Adrenal gland (tissue), 7 donors: Measurements from ENCODE around the genes COPS4 and CDS1.

- PRO-cap, 3 experiments, result no peak in any of the 3 experiments
- RAMPAGE, long total RNA, 4 experiments, result no peak in any of the 4 experiments
- RRBS, result no CpG with 5 or more reads among the region's 1 CpG
Measured at GRCh38 chr4:82895692-82896246, 4.8 kb upstream of the THAP9 start.

GRCh38 chr4:83013556-83013882, 2.9 kb upstream of the LIN54 start:
- PRO-cap, 3 experiments, result no peak in any of the 3 experiments
- RAMPAGE, long total RNA, 4 experiments, result no peak in any of the 4 experiments
- RRBS, result no CpG with 5 or more reads among the region's 7 CpGs

DNA sequence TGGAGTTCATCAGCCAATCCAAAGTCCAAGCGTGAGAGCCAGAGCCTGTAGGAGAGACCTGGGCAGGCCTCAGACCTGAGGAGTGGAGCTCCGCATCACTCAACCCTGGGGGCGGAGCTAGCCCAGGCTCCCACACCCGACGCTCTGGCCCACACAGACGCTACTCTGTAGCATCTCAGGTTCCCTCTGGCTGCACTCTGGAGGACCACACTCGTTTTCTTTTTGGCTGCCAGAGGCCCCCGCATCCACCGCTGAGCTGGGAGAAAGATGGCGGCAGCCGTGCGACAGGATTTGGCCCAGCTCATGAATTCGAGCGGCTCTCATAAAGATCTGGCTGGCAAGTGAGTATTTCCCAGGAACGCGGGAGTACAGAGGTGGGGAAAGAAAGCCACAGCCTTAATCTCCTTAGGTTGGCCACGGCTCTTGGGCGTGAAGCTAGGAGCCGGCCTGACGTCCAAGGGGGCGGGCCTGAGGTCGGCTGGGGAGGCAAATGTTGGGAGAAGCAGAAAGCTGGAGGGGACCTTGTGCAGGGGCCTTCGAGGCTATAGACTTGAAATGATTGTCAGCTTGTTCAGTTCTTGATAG, at the start of gene COPS4:
Gene COPS4 (plus strand): TSS at position 226 of the 585 bp plus-strand sequence.
- PRO-cap, 3 experiments, result peak in 3 of 3 experiments; most common plus-strand start position 244 of the sequence (in 3); most common minus-strand start position 343 of the sequence (in 3)
- RAMPAGE, long total RNA, 4 experiments, result start-site peak on the plus strand in 4 of 4 experiments, centred at positions 205 to 255 of the sequence, 30 to 953 reads per replicate
- RRBS, result no CpG with 5 or more reads among the region's 23 CpGs

DNA sequence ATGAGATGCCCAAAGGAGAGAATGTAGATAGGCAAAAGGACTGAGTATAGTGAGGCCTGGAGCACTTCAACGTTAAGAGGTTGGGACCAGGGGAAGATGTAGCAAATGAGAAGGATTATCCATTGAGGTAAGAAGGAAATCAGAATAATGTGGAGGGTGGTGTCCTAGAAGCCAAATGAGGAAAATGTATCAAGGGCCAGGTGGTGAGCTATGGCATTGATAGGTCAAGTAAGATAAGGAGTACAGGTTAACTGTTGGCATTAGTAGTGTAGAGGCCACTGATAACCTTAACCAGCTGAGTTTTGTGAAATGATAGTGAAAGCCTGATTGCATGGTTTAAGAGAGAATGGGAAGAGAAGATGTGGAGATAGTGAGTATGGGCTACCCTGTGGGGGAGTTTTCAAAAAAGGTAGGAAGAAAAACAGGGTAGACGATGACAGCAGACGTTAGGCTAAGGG, 16.8 kb downstream of the COPS4 start:
- PRO-cap, 3 experiments, result no peak in any of the 3 experiments
- RAMPAGE, long total RNA, 4 experiments, result no peak in any of the 4 experiments
- RRBS, result no CpG with 5 or more reads among the region's 3 CpGs

DNA sequence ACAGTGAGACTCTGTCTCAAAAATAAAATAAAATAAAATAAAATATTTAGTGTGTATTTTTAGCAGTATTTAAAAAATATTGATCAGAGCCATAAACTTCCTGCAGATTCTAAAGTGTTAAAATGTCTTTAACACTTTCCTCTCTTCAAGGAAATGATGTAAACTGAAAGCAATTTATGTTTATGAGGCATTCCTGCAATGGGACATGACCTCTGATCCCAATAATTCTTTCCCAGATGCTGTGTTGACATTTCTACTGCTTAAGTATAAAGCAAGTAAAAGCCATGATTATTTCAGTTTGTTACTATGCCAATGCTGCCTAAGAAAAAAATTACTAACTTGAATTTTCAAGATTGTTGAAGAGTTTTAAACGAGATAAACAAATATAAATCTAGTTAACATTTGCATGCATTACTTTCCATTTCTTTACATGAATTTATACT, 29.0 kb downstream of the COQ2 start:
- PRO-cap, 3 experiments, result no peak in any of the 3 experiments
- RAMPAGE, long total RNA, 4 experiments, result no peak in any of the 4 experiments
- RRBS, result no CpG with 5 or more reads among the region's 1 CpG

DNA sequence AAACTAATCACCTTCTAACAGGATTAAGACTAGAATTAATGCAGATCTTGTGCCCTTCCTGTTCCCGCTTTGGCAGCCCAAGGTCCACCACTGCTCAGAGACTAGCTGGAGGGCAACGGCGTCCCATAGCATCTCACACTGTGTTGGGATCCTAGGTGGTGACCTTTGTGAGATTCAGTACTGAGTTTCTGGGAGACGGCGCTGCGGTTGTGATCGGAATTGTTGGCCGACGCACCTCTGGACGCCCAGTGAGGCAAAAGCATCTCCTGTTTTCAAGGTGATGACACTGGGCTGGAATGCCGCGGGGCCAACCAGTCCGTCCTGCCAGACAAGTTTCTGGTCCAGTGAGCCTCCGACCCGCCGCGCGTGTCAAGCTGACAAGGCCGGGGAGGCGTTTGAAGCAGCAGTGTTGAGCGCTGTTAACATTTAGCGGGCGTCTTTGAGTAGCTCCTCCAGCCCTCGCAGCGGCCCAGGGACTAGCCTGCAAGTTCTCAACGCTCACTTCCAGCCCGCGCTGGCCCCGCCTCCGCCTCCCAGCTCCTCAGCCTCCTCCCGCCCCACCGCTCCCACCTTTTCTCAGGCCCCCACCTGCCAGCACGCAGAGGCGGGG, 624 bp upstream of the CDS1 start:
- PRO-cap, 3 experiments, result peak in 3 of 3 experiments; most common plus-strand start position 177 of the sequence (in 1); most common minus-strand start position 478 of the sequence (in 3)
- RAMPAGE, long total RNA, 4 experiments, result no peak in any of the 4 experiments
- RRBS, result no CpG with 5 or more reads among the region's 34 CpGs

DNA sequence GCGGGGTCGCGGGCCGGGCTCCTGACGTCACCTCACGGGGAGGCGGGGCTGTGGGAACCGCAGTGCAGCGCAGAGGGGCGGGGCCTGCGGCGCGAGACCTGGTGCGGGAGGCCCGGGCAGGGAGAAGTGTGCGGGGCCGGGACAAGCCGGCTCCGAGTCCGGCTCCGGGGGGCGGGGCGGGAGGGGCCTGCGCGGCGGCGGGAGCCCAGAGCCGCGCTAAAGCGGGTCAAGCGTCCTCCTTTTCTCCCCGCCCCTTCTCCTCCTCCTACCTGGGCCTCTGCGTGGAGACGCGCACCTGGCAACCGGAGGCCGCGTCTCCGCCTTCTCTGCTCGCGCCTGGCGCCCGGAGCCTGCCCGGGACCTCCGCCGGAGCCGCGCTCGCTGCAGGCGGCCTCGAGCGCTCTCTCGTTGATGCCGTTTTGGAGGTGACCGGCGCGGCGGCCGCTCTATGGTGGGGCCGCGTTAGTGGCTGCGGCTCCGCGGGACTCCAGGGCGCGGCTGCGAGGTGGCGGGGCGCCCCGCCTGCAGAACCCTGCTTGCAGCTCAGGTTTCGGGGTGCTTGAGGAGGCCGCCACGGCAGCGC, at the start of gene CDS1:
Gene CDS1 (plus strand): TSS at position 320 of the 583 bp plus-strand sequence.
- PRO-cap, 3 experiments, result peak in 3 of 3 experiments; most common plus-strand start position 123 of the sequence (in 2)
- RAMPAGE, long total RNA, 4 experiments, result no peak in any of the 4 experiments
- RRBS, result 2% methylated on average over 27 of the region's 74 CpGs

GRCh38 chr4:84683203-84683843, 100.4 kb downstream of the CDS1 start:
- PRO-cap, 3 experiments, result peak in 1 of 3 experiments; most common plus-strand start chr4:84683775 (in 1); most common minus-strand start chr4:84683564 (in 1)
- RAMPAGE, long total RNA, 4 experiments, result no peak in any of the 4 experiments
- RRBS, result no CpG with 5 or more reads among the region's 6 CpGs

- PRO-cap, 3 experiments, result no peak in any of the 3 experiments
- RAMPAGE, long total RNA, 4 experiments, result no peak in any of the 4 experiments
- RRBS, result no CpG with 5 or more reads among the region's 9 CpGs
Measured at GRCh38 chr4:84683844-84684155, 100.9 kb downstream of the CDS1 start.

DNA sequence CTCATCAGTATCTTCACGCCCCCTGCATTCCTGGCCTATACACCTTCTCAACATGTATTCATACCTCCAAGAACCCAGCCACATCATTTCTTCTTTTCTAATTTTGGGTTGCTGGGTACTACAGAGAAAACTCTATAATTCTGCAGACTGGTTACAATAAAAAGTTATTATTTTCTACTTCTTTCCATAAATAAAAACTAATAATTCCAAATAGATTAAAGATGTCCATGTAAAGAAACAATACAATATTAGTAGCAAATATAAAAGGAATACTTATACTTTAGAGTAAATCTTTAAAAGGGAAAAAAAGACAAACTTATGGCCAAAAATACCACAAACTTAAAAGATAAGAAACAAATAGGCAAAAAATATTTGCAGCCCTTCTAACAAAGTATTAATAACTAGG, 97.1 kb downstream of the WDFY3 start:
- PRO-cap, 3 experiments, result no peak in any of the 3 experiments
- RAMPAGE, long total RNA, 4 experiments, result no peak in any of the 4 experiments
- RRBS, result no CpG with 5 or more reads among the region's 1 CpG

DNA sequence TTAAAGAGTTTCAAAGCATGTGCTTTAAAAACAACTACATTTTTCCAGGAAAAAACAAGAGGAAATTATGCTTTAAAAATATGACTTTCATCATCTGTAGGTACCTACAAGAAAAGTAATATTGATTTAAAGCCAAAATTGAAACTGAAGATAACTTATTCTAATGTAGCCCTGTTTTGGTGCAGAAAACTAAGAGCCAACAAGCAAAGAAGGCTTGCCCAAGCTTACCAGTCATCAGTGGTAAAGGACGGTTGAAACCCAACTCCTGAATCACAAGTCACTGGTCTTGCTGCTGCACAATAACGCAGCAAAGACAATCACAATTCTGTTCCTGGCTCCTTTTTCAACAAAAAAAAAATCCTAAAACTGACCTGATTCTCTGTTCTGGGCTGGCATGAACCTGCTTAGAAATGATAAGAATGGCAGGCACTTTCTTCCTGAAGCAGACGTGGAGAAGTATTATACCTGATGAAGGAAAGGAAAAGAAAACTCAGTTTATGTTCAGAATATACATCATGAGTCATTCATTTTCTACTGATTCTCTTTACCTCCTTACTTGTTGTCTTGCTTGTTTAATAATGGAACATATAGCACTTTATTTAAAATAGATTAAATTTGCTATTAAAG, 34.5 kb downstream of the WDFY3 start:
- PRO-cap, 3 experiments, result no peak in any of the 3 experiments
- RAMPAGE, long total RNA, 4 experiments, result start-site peak on the minus strand in 1 of 4 experiments, centred at position 291 of the sequence, 20 reads per replicate
- RRBS, result no CpG with 5 or more reads among the region's 3 CpGs

DNA sequence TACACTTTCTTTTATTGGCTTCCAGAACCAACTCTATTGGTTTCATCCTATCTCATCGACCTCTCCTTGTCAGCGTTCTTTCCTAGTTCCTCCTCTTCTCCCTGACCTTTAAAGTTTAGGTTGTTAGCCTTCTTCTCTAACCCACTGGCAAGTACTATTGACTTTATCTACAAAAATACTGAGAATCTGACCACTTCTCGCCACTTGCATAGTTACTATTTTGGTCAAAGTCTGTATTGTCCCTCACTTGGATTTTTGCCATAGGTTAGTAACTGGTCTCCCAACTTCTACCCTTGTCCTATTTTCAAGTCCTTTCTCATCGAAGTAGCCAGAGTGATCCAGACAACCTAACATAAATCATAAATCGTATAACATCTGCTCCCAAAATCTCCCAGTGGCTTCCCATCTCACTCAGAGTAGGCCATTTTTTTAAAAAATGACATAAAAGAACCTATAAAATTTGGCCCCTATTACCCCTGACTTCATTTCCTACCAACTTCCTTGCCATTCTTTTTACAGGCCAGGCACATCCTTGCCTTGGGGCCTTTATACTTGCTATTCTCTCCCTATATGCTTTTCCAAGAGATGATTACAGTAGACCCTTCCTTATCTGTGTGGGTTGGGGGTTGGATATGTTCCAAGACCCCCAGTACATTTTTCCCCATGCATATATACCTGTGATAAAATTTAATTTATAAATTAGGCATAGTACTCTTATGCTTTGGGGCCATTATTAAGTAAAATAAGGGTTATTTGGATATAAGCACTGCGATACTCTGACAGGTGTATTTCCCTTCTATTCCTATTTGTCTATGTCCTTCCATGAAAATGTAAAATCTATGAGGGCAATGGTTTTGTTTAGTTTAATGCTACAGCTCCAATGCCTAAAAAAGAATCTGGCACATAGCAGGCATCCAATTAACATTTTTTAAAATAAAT, 28.9 kb downstream of the WDFY3 start:
- PRO-cap, 3 experiments, result no peak in any of the 3 experiments
- RAMPAGE, long total RNA, 4 experiments, result no peak in any of the 4 experiments
- RRBS, result no CpG with 5 or more reads among the region's 6 CpGs

- PRO-cap, 3 experiments, result no peak in any of the 3 experiments
- RAMPAGE, long total RNA, 4 experiments, result no peak in any of the 4 experiments
- RRBS, result no CpG with 5 or more reads among the region's 8 CpGs
Measured at GRCh38 chr4:84948335-84949302, 17.9 kb downstream of the WDFY3 start.

DNA sequence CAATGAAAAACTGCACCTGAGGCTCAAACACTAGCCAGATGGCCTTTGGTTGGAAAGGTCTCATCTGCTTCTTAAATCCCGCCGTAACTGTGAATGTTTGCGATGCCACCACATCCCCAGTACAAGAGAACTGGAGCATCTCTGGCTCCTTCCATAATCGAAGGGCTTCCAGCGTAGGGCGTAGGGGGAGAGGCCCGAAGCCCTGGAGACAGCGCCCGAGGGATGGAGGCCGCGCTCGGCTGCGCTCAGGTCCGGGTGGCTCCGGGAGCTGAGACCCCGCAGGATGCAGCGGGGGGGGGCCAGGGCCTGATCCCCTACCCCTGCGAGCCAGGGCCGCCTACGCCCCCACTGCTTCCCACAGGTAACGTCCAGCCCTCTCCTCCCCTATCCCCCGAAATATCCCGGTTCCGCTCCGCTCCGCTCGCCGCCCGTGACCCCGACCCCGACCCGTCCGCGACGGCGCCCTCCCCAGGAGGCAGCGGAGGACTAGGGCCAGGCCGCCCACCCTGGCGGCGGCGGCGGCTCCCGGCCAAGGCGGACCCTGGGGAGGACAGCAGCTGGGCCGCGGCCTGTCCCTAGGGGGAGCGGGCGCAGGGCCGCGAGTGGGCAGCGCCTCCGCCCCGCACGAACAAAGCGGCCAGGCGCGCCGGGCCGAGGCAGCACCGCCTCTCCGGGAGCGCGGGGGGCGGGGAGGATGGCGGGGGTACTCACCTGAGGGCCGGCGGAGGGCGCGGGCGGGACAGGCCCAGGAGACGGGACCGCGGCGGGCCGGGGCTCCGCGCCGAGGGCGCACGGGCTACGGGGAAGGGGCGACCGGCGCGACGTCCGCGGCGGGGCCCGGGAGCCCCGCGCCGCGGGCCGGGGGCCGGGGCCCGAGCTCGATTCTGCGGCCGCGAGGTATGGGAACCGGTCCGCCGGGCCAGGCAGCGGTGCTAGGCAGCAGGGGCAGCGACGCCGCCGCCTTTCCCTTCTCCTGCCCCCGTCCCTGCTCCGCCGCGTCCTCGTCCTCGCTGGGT, 684 bp downstream of the WDFY3 start:
- PRO-cap, 3 experiments, result peak in 3 of 3 experiments; most common plus-strand start position 154 of the sequence (in 2); most common minus-strand start position 630 of the sequence (in 3)
- RAMPAGE, long total RNA, 4 experiments, result start-site peak on the plus strand in 2 of 4 experiments, centred at positions 185 to 195 of the sequence, 26 to 120 reads per replicate
- RRBS, result 2% methylated on average over 30 of the region's 115 CpGs

- PRO-cap, 3 experiments, result no peak in any of the 3 experiments
- RAMPAGE, long total RNA, 4 experiments, result no peak in any of the 4 experiments
- RRBS, result no CpG with 5 or more reads among the region's 1 CpG
Measured at GRCh38 chr4:85864450-85864671, 389.4 kb downstream of the ARHGAP24 start.

DNA sequence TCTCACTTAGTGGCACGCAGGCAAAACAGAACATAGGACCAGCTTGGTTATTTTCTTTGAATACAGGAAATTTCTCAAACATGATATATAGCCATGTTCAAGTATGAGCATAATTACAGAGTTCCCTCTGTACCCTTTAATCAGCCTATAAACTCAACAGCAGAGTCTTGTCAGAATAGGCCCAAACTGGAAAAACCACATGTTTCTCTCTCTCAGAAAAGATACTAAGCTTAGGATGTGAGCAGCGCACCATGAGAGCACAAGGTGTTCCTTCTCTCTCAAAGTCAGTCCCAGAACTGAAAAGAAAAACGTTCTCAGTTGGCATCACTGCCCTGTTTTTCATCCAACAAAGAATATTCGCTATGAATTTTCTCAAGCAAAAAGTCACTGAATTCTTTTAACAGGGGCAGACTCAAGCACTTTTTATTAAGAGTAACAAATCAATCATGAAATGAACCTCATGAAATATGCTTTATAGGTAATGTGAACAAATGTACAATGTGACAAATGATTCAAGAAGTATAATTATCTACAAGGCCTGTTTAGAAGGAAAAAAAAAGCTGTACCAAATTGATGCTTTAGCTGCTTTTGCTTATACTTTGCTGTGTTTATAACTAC, 28.4 kb downstream of the MAPK10 start:
- PRO-cap, 3 experiments, result no peak in any of the 3 experiments
- RAMPAGE, long total RNA, 4 experiments, result no peak in any of the 4 experiments
- RRBS, result no CpG with 5 or more reads among the region's 4 CpGs

DNA sequence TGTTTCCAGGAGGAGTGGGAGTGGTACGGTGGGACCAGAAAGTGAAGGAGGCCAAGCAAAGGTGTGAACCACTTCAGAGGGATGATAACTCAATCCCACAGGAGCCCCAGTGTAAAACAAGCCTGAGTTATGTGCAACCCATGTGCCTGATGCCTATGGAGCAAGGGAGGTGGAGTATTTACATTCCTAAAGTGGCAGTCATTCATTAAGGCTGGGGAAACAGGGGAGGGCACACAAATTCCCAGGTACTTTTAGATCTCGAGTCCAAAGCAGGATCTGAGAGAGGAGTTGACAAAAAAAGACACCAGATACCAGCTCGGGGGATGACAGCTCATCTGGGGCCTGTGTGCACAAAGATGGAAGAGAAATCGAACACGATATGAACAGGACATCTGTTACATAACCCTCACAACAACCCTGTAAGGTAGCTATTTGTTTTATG, 91.7 kb upstream of the MAPK10 start:
- PRO-cap, 3 experiments, result no peak in any of the 3 experiments
- RAMPAGE, long total RNA, 4 experiments, result no peak in any of the 4 experiments
- RRBS, result no CpG with 5 or more reads among the region's 5 CpGs

- PRO-cap, 3 experiments, result no peak in any of the 3 experiments
- RAMPAGE, long total RNA, 4 experiments, result no peak in any of the 4 experiments
- RRBS, result no CpG with 5 or more reads among the region's 1 CpG
Measured at GRCh38 chr4:86849872-86850172, 638 bp upstream of the SLC10A6 start.

- PRO-cap, 3 experiments, result no peak in any of the 3 experiments
- RAMPAGE, long total RNA, 4 experiments, result no peak in any of the 4 experiments
- RRBS, result no CpG with 5 or more reads among the region's 3 CpGs
Measured at GRCh38 chr4:86896482-86896748, 4.2 kb upstream of the C4orf36 start.

DNA sequence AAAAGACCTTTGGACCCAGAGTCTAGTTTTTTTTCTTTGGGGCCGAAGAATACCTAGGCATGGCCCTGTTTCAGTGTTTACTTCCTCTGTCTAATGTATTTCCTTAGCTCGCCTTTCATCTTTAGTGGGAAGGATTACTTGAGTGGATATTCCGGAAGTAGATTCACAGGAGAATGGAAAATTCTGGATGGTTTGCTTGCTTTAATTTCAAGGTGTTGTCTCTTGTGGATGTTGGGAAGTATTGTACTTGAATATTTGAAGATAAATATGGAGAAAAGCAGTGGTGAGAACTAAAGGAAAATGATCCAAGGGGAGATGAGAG, 1.7 kb downstream of the AFF1 start:
- PRO-cap, 3 experiments, result peak in 1 of 3 experiments; most common plus-strand start position 267 of the sequence (in 1); most common minus-strand start position 95 of the sequence (in 1)
- RAMPAGE, long total RNA, 4 experiments, result no peak in any of the 4 experiments
- RRBS, result no CpG with 5 or more reads among the region's 3 CpGs